Measurements from ENCODE around the gene KCNH5.

DNA sequence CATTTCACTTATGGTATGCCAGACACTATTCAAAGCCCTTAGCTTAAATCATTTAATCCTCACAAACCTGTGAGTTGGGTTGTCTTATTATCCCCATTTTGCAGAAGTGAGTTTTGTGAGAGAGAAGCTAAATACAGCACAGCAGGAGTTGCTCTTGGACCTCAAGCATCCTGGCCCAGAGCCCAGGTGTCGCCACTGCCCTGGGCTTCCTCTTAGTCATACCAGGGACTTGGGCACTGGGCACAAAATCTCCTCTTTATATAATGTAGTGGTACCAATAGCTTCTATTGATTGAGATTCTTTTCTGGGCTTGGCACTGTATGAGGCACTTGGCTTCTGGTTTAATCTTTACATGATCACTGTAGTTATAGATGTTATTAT, 156.8 kb downstream of the PRKCH start:
- PRO-cap, result no peak
- RAMPAGE, long total RNA, 2 experiments, result no peak in any of the 2 experiments

DNA sequence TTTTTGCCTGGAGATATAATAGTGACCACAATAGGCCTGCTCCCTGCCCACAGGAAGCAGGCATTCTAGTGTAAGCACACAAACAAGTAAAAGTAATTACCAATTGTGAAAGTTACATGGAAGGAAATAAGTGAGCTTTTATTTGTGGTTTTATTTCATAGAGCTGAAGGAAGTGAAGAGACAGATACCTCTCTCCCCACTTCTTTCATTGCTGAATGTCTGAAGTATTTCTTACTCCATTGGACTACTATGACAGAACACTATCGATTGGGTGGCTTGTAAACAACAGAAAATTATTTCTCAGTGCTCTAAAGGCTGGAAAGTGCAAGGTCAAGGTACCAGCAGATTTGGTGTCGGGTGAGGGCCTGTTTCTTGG, 183.5 kb downstream of the PRKCH start:
- PRO-cap, result no peak
- RAMPAGE, long total RNA, 2 experiments, result no peak in any of the 2 experiments

DNA sequence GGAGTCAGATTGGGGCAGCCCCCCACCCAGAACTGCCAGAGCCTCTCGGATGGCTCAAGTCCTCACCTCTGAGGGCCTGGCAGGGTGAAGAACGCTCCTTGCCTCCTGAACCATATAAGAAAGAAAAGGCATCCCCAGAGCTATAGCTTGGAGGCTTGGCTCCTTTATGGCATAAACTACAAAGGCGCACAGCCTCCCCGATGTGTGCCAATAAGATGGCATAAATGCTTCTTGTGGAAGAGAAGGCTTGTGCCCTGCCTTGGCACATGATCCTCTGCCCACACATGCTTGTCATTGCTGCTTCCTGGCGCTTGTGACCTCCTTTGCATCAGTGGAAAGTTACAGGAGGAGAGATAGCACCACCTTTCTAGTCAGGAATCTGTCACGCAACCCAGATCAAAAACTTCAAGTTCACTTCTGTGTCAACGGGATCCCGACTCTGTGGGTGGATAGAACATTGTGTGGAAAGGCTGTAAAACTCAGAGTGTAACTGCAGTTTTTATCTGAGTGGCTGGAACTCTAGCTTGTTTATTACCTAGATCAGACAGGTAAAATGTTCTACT, 183.8 kb upstream of the HIF1A start:
- PRO-cap, result no peak
- RAMPAGE, long total RNA, 2 experiments, result no peak in any of the 2 experiments

- PRO-cap, result no peak
- RAMPAGE, long total RNA, 2 experiments, result no peak in any of the 2 experiments
Measured at GRCh38 chr14:61557276-61557661, 138.0 kb upstream of the HIF1A start.

- PRO-cap, result no peak
- RAMPAGE, long total RNA, 2 experiments, result no peak in any of the 2 experiments
Measured at GRCh38 chr14:61565788-61566371, 129.4 kb upstream of the HIF1A start.

GRCh38 chr14:61698492-61699620, 3.5 kb downstream of the HIF1A start:
- PRO-cap, result no peak
- RAMPAGE, long total RNA, 2 experiments, result no peak in any of the 2 experiments

GRCh38 chr14:61771014-61772041, 9.1 kb downstream of the SNAPC1 start:
- PRO-cap, result no peak
- RAMPAGE, long total RNA, 2 experiments, result no peak in any of the 2 experiments

DNA sequence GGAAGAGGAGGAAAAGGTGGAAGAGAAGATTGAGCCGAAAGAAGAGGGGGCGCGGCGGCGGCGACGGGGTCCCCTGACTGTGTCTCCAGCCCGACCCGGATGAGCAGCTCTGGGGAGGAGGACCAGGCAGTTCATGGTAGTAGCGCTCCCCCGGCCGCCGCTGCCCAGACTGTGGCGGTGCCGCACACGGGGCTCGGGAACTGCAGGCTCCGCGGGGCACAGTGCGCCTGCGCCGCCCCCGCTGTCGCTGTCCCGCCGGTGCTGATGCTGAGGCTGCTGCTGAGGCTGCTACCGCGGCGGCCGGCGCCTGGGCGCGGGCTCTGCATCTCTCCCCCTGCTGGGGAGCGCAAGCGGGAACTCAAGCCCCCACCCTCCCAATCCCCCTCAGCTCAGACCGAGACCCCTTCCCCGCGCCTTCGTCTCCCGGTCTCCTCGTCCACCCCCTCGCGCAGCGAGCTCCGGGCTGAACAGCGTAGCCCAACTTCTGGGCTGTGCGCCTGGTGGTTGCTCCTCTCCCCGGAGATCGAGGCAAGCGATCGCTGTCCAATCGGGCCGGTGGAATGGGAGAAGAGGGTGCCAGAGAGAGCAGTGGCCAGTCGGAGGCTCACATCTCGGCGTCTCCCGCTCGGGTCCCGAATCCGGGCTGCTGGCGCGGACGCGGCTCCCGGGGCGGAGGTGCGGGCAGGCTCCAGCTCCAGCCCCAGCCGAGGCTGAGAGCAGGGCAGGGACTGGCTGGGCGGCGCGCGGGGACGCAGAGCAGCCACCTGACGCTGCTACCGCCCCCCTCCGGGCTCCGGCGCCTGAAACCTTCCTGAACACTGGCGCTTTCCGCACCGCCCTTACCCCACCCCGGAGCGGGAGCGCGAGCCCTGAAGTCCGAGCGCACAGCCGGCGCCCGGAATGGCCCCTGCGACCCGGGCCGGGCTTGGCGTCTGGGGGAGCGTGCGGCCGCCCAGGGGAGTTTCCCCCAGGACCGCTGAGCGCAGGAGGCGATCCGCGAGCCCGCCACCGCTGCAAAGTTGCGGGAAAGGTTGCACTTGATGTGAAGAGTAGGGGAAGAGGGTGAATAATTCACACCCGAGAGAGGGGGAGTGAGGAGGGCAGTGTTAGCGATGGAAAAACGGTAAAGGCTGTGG, at the start of gene KCNH5:
Gene KCNH5 (minus strand): TSS at position 204 of the 1,136 bp plus-strand sequence.
- PRO-cap, result no peak
- RAMPAGE, long total RNA, 2 experiments, result no peak in any of the 2 experiments

GRCh38 chr14:63290739-63291521, 27.8 kb downstream of the GPHB5 start:
- PRO-cap, result no peak
- RAMPAGE, long total RNA, 2 experiments, result no peak in any of the 2 experiments

- PRO-cap, result no peak
- RAMPAGE, long total RNA, 2 experiments, result no peak in any of the 2 experiments
Measured at GRCh38 chr14:63383649-63384123, 65.0 kb upstream of the GPHB5 start.

DNA sequence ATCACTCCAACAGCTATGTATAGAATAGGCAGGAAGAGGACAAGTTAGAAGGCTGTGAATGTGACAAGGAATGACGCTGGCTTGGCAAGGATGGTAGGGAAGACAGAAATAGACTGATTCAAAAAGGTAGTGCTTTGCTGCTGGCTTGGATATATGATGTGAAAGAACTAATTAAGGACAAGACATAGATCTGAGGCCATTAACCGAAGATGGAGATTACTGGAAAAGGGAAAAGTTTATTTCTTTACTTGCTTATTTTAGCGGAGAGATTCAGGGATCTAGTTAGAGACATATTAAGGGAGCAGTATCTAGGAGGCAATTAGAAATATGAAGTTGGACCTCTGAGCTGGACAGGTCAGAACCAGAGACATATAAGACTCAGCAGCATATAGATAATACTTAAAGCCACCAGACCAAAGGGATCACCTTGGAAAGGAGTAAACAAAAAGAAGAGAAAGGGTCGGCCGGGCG, 105.3 kb upstream of the GPHB5 start:
- PRO-cap, result no peak
- RAMPAGE, long total RNA, 2 experiments, result no peak in any of the 2 experiments

DNA sequence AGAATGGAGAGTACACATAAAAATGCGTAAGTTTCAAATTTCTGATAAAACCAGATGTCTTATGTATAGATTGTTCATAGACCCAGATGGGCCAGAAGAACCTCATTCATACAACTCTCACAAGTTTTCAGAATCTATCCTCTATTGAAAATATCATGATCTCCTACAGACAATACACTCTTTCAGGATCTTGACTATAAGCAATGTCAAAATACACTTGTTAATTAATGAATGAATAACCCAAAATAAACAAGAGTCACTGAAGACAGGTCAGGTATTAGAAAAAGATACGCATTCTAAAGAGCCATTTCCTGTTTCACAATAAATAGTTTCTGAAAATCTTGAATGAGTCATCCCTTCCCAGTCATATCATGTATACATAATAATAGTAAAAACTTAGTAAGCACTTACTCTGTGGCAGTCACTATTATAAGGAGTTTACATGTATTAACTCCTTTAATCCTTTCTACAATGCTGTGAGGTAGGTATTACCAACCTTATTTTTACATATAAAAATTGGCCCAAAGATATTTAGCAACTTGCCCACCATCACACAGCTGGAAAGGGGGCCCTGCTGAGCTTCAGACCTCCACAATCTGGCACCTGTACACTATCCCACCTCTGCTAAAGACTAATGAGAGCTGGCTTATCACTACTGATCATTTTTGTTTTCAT, 71.9 kb downstream of the PPP2R5E start:
- PRO-cap, result no peak
- RAMPAGE, long total RNA, 2 experiments, result no peak in any of the 2 experiments

GRCh38 chr14:63563523-63564030, 20.4 kb upstream of the PPP2R5E start:
- PRO-cap, result no peak
- RAMPAGE, long total RNA, 2 experiments, result no peak in any of the 2 experiments

GRCh38 chr14:63642480-63642700, 719 bp upstream of the WDR89 start:
- PRO-cap, result bidirectional peak, plus-strand start at chr14:63642506, minus-strand start at chr14:63642425
- RAMPAGE, long total RNA, 2 experiments, result no peak in any of the 2 experiments

DNA sequence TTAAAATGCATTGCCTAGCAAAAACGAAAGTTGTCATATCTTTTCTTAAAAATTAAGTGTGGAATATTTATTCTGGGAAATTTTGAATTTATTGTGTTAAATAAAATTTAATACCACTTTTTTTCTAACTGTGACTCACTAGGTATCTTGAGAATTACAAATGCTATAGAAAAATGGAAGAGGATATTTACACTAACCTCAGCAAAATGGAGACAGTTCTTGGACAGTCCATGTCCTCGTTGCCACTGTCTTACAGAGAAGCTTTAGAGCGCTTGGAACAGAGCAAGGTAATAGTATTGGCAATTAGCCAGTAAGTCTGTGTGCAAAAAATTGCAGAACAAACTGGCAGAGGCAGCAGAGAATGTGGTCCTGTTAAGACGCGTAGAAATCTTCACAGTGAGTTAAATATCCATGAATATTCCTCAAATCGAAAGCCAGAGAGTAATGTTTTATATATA, 209.8 kb downstream of the SYNE2 start:
- PRO-cap, result no peak
- RAMPAGE, long total RNA, 2 experiments, result no peak in any of the 2 experiments

DNA sequence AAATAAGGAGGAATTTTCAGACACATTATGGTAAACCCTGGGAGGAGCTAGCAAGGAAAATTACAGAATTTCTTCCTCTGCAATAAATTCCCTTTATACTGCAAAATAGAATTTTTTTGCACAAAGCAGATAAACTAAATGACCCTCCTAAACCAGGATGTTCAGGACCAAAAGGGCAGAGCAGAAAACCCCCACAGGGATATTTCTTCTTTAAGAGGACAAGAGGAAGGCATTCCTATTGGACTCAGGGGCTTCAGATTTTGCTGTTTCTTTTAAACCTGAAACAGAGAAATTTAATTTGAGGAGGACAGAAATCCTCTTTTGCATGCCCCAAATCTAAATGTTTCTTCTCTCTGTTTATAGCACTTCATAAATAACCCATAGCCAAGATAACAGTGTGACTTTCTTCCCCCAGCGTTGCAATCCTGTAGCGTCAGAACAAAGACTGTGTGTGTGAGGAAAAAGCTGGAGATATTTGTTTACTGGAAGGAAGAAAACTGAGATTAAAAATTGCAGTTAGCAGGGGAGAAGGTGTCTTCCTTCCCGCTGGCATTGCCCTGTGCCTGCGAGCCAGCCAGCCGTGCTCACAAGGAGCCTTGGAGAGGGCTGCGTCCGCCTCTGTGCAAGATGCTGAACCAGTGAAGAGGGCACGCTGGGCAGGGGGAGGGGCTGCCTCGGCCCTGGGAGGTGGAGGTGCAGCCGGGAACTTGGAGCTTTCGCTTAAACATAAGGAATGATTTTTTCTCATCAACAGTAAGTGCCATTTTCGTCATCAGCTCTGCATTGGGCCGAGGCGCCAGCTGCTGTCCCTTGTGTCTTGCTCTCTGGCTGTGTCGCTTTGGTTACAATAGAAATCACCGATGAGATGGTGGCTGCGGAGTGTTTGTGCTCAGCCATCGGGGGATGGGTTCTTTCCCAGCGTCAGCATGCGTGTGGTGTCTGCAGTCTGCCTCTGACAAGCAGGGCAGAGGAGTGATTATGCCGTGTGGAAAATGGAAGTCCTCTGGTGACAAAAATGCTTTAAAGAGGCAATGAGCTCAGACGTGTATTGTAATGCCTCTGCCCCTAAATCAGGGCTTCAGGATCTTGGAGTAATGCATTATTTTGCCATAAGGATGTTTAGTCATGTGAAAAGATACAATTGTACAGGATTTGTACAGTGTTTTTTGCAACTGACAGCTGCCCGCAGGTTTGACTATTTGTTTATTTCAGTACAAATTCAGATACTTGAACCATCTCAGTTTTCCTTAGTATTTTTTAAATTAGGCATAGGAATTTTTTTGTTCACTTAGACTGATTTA, 97.4 kb downstream of the ESR2 start:
- PRO-cap, result bidirectional peak, plus-strand start at position 944 of the sequence, minus-strand start at position 826 of the sequence
- RAMPAGE, long total RNA, 2 experiments, result start-site peak on the plus strand in 2 of 2 experiments, centred at positions 666 to 683 of the sequence, 39 to 55 reads per replicate

DNA sequence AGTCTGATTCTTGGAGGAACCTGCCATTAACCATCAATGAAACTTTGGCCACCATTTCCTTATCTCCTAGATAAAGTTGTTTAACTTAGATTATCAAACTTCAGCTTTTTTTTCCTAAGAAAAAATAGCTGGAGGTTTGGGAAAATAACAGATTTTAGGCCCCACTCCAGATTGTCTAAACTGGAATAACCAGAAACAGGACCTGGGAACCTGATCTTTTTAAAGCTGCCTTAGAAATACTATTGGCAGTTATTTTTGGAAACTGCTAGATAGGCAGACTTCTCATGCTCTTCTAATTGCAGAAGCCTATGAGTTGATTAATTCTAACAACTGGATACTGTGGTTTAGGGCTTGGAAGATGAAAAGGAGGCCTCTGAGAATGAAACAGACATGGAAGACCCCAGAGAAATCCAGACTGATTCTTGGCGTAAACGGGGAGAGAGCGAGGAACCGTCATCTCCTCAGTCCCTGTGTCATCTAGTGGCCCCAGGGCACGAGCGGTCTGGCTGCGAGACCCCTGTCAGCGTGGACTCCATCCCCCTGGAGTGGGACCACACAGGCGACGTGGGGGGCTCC, 80.2 kb downstream of the ESR2 start:
- PRO-cap, result no peak
- RAMPAGE, long total RNA, 2 experiments, result start-site peak on the plus strand in 1 of 2 experiments, centred at position 319 of the sequence, 850 reads per replicate

GRCh38 chr14:64215990-64216700, 78.0 kb downstream of the ESR2 start:
- PRO-cap, result no peak
- RAMPAGE, long total RNA, 2 experiments, result no peak in any of the 2 experiments

- PRO-cap, result no peak
- RAMPAGE, long total RNA, 2 experiments, result no peak in any of the 2 experiments
Measured at GRCh38 chr14:64393131-64393893, 5.2 kb downstream of the MTHFD1 start.

DNA sequence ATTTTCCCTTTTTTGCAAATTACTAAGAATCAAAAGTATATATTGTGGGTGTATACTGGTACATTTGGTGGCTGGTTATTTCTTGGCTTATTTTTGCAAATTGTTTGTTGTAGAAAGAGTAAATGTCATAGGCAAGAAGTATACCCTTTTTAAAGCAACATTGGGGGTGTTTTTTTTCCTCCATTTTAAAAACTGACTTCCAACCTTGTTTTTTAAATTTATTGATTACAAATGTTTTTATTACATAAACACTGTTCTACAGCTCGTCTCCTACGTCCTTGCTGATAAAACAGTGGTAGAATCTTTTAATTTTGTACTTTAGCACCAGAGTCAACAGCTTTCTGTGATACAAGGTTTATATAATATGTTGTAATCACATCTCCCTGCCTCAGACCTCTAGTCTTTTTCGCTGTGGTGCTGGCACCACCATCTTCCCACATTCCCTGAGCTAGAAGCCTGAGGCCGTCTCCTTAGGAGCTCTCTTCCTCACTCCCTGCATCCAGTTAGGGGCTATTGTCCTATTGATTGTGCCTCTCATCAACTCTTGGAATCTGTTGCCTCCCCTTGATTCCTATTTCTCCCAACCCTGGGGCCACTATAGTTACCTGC, 17.1 kb downstream of the MTHFD1 start:
- PRO-cap, result no peak
- RAMPAGE, long total RNA, 2 experiments, result no peak in any of the 2 experiments

Measured in right atrium auricular region (tissue), 2 donors.